HT1080 (cell line): ENCODE data around the genes UXT, PLP2, GAGE12C, GAGE12H, GAGE2A, GAGE1 and CCNB3.

DNA sequence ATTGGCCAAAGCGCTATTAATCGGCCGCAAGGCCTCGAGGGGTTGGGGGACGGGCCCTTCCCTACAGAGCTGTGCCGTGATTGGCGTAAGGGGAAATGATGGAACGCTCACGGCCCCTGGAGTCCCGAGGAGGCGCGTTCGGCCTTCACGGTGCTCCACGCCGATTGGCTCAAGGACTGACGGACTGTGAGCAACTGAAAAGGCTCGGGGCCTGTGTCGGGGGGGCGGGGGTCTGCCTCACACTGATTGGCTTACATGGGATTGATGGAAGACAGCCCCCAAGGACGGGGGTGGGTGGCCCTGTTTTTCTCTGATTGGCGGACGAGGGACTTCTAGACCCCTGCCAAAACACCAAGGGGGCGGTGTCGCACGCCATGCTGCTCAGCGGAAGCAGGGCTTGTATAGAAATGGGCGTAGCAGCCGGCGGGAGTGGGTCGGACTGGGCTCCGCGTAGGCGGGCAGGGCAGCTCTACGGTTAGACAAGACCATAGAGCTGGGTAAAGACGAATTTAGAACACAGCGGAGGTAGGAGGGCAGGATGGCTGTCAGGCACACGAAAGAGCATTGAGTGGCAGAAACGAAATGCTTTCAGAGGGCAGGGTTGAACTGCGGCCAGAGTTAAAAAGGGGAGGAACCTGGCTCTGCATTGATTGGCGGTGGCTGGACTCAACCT, 409 bp upstream of the ELK1 start:
RAMPAGE:
- cytosol, long total RNA, result no peak
- long total RNA, result no peak
- nucleus, long total RNA, result no peak

RAMPAGE:
- cytosol, long total RNA, result start-site peak on the minus strand at chrX:47659117-47659174, 842 and 1,131 reads in 2 replicates
- long total RNA, result start-site peak on the minus strand at chrX:47659117-47659164, 831 reads
- nucleus, long total RNA, result no peak
Measured at GRCh38 chrX:47658237-47659747, at the start of gene UXT. TSS of gene UXT (minus strand) at chrX:47659180.

GRCh38 chrX:47707679-47707986, 48.7 kb upstream of the UXT start:
RAMPAGE:
- cytosol, long total RNA, result no peak
- long total RNA, result no peak
- nucleus, long total RNA, result no peak

DNA sequence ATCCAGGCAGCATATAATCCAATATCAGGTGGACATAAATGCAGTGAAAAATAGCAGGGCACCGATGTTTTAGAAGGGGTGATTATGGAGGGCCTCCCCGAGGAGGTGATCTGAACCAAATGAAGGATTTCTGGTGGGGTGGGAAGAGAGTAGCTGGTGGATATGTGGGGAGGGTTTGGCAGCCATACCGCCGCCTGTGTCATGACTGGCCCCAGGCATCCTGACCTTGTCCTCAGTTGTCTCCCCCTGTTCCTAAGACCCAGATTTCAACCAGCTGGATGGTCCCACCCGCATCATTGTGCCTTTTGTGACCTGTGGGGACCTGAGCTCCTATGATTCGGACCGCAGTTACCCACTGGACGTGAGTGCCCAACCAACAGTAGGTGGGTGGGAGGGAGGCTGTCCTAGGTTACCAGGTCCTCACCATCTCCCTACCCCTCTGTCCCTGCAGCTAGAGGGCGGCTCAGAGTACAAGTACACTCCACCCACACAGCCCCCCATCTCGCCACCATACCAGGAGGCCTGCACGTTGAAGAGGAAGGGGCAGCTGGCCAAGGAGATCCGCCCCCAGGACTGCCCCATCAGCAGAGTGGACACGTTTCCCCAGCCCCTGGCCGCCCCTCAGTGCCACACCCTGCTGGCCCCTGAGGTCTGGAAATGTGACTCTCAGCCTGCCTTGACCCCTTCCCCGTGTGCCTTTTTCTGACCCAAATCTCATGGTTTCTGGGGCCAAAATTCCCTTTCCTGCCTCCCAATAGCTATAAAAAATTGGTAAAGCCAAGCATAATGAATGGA, 6.3 kb downstream of the FTSJ1 start:
RAMPAGE:
- cytosol, long total RNA, result no peak
- long total RNA, result no peak
- nucleus, long total RNA, result no peak

DNA sequence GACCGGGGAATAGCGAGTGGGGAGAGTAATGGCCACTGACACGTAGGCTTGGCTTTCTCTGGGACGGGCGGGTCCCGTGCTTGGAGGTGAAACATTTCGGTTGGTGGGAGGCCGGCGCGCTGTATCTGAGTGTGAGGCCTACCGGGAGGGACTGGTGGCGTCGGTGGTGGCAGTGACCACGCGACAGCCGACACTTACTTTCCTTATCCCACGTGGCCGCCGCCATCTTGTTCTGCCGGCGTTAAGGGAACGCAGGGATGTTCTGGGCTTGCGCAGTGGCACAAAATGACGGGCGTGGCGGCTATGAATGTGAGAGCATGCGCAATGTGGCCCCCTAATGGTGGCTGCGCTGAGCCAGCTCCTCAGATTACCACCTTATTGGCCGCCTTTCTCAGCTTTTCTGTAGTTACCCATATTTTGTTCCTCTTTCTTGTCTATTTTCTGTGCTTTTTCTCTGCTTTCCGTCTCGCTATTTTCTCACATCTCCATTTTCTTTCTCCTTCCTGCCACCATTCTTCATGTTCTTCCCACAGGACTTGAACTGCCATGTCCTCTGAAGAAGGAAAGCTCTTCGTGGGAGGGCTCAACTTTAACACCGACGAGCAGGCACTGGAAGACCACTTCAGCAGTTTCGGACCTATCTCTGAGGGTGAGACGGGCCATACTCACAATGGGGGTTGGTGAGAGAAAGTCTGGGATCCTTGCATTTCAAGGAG, 509 bp downstream of the RBM3 start:
RAMPAGE:
- cytosol, long total RNA, result no peak
- long total RNA, result no peak
- nucleus, long total RNA, result no peak

DNA sequence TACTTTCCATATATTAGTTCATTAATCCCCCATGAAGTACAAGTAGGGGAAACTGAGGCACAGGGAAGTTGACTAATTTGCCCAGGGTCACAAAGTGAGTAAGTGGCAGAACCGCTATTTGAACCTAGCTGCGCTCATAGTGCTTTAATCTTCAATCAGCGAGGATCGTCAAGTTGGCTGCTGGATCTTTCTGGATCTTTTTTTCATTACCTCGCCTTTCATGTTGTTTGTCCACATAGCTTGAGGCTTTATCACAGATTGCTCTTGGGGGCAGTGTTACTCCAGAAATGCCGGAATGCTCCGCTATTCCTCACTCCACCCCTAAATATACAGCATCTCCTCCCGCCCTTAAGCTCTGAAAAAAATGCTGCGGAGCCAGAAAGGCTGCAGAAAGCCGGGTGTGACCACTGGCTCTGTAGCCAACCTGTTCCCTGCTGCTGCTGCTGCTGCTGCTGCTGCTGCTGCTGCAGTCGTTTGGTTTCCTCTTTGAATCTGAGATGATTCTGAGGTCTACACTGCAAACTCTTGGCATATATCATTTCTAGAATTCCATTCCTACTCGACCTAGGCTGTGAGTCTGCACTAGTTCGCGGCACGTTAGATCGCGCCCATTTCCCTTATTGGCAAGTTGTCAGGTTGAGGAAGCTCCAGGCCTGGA, 34.1 kb downstream of the WDR13 start:
RAMPAGE:
- cytosol, long total RNA, result no peak
- long total RNA, result no peak
- nucleus, long total RNA, result no peak

GRCh38 chrX:48685427-48686057, 1.9 kb downstream of the WAS start:
RAMPAGE:
- cytosol, long total RNA, result no peak
- long total RNA, result no peak
- nucleus, long total RNA, result no peak

RAMPAGE:
- cytosol, long total RNA, result no peak
- long total RNA, result no peak
- nucleus, long total RNA, result no peak
Measured at GRCh38 chrX:48896390-48896777, 1.2 kb downstream of the TIMM17B start.

GRCh38 chrX:49171646-49172306, at the start of gene PLP2:
TSS of gene PLP2 (plus strand) at chrX:49171898.
RAMPAGE:
- cytosol, long total RNA, result start-site peak on the plus strand at chrX:49171877-49171957, 787 and 2,797 reads in 2 replicates
- long total RNA, result start-site peak on the plus strand at chrX:49171908-49171928, 50 reads
- nucleus, long total RNA, result start-site peak on the plus strand at chrX:49171878-49171974, 539 and 121 reads in 2 replicates

DNA sequence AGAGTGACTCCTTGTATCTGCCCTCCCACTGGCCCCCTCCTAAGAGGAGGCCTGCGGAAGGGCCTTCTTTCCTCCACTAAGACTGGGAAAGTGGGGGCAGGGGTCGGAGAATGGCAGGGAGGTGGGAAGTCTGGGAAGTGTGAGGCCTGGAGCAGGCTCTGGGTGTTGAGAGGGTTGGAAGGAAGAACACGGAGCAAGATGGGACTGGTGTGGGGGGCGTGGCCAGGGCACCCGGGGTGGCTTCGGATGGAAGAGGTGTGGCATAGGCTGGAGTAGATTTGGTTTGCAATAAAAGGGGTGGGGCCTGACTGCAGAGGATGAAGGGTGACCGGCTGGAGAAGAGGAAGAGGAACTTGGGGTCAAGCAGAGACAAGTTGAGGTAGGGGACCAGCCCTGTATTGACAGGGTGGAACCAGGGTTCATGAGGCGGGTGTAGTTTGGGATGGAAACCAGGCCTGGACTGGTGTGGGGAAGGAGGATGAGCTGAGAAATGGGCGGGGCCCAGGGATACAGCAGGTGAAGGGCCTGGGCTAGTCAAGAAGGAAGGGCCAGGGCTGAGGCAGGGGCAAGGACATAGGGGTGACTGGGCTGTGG, 4.7 kb downstream of the PLP2 start:
RAMPAGE:
- cytosol, long total RNA, result no peak
- long total RNA, result no peak
- nucleus, long total RNA, result no peak

GRCh38 chrX:49178171-49178608, 6.5 kb downstream of the PLP2 start:
RAMPAGE:
- cytosol, long total RNA, result no peak
- long total RNA, result no peak
- nucleus, long total RNA, result no peak

GRCh38 chrX:49276960-49277727, 7.6 kb downstream of the PPP1R3F start:
RAMPAGE:
- cytosol, long total RNA, result no peak
- long total RNA, result no peak
- nucleus, long total RNA, result no peak

DNA sequence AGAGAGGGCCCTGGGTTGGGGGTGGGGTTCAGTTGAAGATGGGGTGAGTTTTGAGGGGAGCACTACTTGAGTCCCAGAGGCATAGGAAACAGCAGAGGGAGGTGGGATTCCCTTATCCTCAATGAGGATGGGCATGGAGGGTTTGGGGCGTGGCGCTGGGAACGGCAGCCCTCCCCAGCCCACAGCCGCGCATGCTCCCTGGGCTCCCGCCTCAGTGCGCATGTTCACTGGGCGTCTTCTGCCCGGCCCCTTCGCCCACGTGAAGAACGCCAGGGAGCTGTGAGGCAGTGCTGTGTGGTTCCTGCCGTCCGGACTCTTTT, at the start of gene GAGE12C:
Gene GAGE12C, plus strand, starts transcription at position 234 of the 320 bp plus-strand sequence.
RAMPAGE:
- cytosol, long total RNA, result no peak
- long total RNA, result no peak
- nucleus, long total RNA, result no peak

RAMPAGE:
- cytosol, long total RNA, result no peak
- long total RNA, result no peak
- nucleus, long total RNA, result no peak
Measured at GRCh38 chrX:49579639-49580006, at the start of gene GAGE12H. TSS of gene GAGE12H (plus strand) at chrX:49579949.

RAMPAGE:
- cytosol, long total RNA, result no peak
- long total RNA, result no peak
- nucleus, long total RNA, result no peak
Measured at GRCh38 chrX:49589121-49589654, at the start of gene GAGE2A. TSS of gene GAGE2A (plus strand) at chrX:49589496.

GRCh38 chrX:49598814-49599315, at the start of gene GAGE1:
TSS of gene GAGE1 (plus strand) at chrX:49599020.
RAMPAGE:
- cytosol, long total RNA, result no peak
- long total RNA, result no peak
- nucleus, long total RNA, result no peak

RAMPAGE:
- cytosol, long total RNA, result no peak
- long total RNA, result no peak
- nucleus, long total RNA, result no peak
Measured at GRCh38 chrX:49725232-49725876, 29.6 kb upstream of the PAGE1 start.

GRCh38 chrX:49844411-49845042, 15.4 kb downstream of the PAGE4 start:
RAMPAGE:
- cytosol, long total RNA, result no peak
- long total RNA, result no peak
- nucleus, long total RNA, result no peak

RAMPAGE:
- cytosol, long total RNA, result no peak
- long total RNA, result no peak
- nucleus, long total RNA, result no peak
Measured at GRCh38 chrX:50094889-50095566, 105.8 kb downstream of the AKAP4 start.

GRCh38 chrX:50204201-50204951, at the start of gene CCNB3:
TSS of gene CCNB3 (plus strand) at chrX:50204765.
RAMPAGE:
- cytosol, long total RNA, result no peak
- long total RNA, result no peak
- nucleus, long total RNA, result no peak